ENCODE data around the gene ZNF678.

GRCh38 chr1:226682740-226683352 lies 56.2 kb downstream of the ITPKB start:
- PRO-cap = no peak
- RAMPAGE, long total RNA = no peak

- PRO-cap = no peak
- RAMPAGE, long total RNA = no peak
Observed at GRCh38 chr1:226712934-226714061, 25.8 kb downstream of the ITPKB start.

DNA sequence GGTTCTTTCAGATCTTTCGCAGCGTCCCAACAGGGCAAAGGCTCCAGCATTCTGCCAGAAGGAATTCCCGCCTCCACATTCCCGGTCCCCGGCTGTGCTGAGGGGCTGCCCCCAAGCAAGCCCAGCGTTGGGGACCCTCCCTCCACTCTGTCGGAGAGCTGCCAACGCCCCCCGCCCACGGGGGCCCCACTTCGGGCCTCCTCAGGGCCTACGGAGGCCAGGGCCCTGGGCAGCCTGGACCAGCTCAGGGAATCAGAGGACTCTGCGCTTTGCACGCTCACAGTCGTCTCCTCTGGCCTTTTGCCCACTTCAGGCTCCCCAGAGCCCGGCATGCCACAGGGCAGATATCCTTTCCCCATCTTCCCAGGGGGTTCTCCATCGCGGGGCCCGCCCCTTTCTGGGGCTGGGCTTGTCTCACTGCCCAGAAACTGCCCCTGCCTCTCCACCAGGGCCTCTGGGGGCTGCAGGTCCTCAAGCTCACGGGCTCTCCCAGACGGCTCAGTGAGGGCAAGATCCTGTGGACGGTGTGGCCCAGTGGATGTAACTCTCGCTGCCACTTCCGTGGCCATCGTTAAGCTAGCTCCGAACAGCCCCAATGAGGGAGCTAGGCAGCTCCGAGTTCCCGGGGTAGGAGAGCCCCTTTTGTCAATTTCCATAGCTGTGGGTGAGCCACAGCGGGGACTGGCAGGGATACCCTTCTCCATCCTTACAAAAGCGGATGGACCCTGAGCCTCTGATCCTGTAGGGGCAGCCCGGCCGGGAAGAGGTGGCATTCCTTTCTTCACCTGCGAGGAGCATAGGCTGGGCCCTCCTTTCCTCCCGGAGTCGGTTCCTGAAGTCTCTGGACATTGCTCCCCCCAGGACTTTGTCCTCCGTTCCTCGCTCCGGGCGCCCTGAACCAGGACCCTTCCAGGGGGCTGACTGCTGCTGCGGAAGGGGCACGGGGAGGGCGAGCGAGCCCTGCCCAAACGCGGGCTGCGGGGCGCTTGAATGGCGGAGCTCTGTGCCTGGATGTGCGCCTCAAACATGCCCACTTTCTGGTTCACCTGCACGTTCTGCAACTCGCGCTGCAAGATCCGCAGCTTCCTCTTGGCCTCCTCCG lies 2.7 kb downstream of the ITPKB start:
- PRO-cap = no peak
- RAMPAGE, long total RNA = no peak

GRCh38 chr1:226814649-226814998 lies 55.8 kb upstream of the PSEN2 start:
- PRO-cap = no peak
- RAMPAGE, long total RNA = no peak

- PRO-cap = no peak
- RAMPAGE, long total RNA = no peak
Observed at GRCh38 chr1:226828061-226828436, 42.4 kb upstream of the PSEN2 start.

DNA sequence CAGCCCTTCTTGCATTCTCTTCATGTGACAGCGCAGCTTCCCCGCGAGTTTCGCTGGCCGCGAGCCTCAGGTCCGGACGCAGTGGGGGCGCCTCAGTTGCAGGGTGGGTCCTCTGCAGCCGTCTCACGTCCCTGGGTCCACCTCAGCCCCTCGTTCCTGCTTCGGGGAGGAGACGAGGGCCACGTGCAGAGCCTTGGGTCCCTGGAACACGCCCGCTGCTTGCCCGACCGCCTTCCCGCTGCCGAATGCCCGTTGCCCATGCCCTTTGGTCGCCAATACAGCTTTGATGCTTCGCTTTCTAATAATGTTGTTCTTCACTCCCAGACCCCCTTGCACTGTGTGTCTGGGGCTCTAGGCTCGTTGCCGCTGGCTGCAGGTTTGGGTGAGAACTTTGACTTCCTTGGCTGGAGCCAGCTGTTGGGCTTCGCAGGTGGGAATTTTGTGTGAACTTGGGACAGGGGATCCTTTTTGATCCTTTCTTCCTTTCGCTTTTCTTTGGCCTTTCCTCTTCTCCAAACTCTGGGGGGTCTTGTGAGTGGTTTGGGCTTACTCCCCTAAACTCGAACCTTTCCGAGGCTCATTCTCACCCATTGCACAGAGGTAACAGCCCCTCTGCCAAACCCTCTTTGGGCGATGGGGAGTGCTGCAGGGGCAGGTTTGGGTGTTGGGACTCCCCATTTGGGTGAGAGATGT lies 530 bp downstream of the COQ8A start:
- PRO-cap = no peak
- RAMPAGE, long total RNA = no peak

- PRO-cap = no peak
- RAMPAGE, long total RNA = no peak
Observed at GRCh38 chr1:226973987-226974450, 33.9 kb downstream of the COQ8A start.

DNA sequence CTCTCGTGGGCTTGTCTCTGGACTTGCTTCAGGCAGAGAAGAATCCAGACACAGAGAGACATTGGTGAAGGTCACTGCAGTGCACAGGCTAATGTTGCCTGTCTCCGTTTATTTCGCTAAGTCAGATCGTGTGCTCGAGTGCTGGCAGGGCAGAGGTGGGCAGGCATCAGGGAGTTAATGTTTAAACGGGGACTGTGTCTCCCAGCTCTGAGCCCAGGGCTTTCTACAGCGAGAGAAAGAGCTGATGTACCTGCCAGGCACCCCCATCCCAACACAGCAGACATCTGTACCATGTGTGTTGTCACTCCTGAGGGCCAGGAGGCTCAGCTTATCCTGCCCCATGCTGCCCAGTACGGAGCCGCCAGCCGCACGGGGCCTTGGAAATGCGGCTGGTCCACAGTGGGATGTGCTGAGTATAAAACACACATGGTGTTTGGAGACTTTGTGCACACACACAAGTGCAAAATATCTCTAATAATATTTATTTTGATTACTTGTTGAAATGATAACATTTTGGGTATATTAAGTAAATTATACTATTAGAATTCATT lies 35.0 kb downstream of the COQ8A start:
- PRO-cap = no peak
- RAMPAGE, long total RNA = no peak

DNA sequence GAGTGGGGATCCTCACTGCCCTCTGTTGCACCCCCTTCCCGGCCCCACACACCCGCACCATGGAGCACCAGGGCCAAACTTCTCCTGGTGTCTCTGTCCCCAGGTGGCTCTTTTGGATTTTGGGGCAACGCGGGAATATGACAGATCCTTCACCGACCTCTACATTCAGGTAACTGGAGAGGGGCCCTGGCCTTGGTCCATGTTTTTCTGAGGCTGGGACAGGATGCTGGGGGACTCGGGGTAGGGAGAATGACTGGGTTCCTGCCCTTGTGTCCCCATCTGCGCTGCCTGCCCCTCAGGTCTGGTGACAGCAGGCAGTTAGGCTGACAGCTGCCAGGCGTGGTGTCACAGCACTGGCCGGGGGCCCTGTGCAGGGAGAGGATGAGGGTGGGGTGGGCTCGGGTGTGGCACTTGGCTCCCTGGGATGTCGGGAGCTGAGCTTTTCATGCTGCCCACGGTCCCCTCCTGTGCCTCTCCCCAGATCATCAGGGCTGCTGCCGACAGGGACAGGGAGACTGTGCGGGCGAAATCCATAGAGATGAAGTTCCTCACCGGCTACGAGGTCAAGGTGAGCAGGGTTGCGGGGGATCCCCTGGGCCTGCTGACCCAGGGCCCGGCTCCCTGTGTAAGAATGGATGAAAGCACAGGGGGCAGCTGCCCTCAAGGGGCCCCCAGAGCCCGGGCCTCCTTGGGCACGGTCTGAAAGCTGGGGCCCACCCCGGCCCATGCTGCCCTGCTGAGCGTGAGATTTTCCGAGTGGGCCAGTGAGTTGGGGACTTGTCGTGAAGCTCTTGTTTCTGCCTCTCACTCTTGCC lies 44.9 kb downstream of the COQ8A start:
- PRO-cap = no peak
- RAMPAGE, long total RNA = no peak

DNA sequence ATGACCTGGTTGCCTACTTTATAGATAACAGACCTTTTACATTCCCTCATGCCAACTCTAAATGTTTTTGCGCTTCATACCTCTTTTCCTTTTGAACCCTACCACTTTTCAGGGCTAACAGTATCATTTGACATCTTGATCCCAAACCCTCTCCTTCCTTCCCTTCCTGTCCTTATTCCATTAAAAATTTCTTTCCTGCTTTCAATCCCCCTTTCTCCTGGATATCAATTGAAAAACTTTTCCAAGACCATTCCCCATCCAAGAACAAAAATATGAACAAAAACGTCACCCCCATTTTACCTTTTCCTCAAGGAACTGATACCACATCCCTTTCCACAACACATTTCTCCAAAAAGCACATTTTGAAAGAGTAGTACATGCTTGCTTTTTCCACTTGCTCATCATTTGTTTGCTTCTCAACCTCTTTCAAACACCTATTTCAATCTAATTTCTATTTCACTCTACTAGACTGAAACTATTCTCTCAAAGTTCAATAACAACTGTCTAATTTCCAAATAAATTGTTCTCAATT lies 97.6 kb downstream of the CDC42BPA start:
- PRO-cap = no peak
- RAMPAGE, long total RNA = no peak

GRCh38 chr1:227563281-227564544 lies at the start of gene ZNF678:
ZNF678 (plus strand) TSS chr1:227563556.
- PRO-cap = no peak
- RAMPAGE, long total RNA = start-site peak on the plus strand at chr1:227563521-227563567, 120 and 533 reads in 2 replicates

DNA sequence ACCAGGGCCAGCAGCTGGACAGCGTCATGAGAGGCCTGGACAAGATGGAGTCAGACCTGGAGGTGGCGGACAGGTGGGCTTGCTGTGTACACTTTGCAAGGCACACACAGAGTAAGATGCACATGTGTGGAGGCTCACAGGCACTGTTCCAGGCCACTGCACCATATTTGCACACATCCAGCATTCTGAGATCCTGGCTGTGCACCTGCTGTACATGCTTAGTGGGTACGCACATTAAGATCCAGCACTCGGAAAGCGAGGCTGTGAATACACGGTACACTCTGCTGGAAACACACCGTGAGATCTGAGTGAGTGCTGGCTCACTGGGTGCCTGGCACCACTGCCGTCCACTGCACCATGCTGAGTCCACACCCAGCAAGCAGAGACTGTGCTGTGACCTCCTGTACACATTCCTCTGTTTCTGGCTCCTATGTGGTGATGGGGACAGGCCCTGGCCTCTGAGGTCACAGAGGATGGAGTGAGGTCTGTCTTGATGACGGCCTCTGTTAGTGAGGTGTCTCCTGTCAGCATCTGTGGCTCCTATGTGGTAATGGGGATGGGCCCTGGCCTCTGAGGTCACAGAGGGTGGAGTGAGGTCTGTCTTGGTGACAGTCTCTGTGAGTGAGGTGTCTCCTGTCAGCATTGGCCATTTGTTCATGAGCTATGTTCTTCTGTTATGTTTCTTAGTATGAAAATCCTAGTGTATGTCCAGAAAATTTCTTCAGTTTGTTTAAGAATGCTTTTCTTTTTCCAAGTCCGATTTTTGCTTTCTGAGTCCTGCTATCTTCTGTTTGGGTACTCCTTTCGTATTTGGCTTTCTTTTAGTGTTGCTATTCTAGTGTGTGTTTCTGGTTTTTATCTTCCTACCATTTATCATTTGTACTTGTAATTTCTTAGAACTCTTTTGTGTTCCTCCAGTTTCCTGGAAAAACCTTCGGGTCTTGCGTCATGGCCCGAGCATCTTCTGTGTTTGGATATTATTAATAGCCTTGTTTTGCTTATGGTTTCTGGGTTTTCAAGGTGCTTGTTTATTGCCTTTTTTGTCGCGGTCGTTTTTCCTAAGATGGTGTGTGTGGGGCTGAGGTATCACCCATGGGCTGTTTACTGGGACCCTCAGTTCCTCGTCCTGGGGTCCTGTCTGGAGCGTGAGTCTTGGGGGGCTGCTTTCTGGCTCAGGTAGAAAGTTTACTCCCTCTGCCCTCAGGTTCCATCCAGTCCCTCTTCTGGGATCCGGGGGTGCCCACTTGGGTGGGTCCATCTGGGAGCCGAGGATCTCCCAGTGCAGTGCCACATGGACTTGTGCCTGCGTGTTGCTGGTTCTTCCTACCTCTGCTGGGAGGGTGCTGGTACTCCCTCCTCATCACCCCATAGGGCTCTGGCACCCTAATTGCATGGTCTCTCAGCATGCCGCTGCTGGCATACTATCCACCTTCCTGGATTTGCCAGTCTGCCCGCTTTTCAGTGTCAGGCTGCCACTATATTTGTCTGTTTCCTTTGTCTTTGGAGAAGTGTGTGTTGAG lies 13.5 kb downstream of the SNAP47 start:
- PRO-cap = no peak
- RAMPAGE, long total RNA = no peak

GRCh38 chr1:227787801-227789076 lies 27.2 kb upstream of the PRSS38 start:
- PRO-cap = no peak
- RAMPAGE, long total RNA = no peak

DNA sequence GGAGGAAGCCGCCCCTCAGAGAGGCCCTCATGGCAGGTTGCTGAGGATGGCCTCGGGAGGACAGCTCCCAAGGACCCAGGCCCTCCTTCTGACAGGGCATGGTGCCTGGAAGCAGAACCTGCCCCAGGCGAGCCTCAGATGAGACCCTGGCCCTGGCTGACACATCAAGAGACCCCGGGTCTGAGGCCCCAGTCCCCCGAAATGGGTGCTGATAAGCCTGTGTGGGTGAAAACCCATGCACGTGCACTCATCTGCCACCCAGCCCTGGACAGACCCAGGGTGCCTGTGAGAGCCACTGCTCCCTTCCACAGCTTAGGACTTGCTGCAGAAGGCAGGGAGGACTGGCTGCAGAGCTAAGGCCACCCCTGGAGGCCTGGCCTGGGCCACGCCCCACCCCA lies 33.8 kb downstream of the WNT9A start:
- PRO-cap = no peak
- RAMPAGE, long total RNA = no peak

DNA sequence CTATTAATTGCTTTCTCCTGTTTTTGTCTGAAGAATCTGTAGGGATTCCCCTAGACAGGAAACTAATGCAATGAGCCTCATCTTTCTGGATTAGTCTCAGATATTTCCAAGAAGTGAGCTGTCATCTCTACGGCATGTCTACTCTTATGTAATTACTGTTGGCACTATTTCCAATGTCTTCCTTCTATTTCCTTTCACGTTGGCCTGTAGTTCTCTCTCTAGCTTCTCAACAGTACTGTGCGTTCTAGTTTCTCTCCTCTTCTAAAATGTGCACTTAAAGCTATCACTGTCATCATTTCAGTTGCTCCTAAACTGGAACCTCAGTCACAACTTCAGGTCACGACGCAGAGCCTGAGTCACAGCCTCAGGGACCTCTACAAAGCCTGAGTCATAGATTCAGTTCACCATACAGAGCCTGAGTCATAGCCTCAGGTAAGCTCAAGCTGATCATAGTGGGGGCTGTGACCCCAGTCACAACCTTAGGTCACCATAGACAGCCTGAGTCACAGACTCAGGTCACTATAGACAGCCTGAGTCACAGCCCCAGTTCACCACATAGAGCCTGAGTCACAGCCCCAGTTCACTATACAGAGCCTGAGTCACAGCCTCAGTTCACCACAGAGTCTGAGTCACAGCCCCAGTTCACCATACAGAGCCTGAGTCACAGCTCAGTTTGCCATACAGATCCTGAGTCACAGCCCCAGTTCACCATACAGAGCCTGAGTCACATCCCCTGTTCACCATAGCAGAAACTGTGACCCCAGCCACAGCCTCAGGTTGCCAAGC lies 13.1 kb downstream of the WNT9A start:
- PRO-cap = no peak
- RAMPAGE, long total RNA = no peak

- PRO-cap = no peak
- RAMPAGE, long total RNA = no peak
Observed at GRCh38 chr1:228001762-228002115, 5.1 kb upstream of the WNT3A start.

- PRO-cap = no peak
- RAMPAGE, long total RNA = no peak
Observed at GRCh38 chr1:228084195-228085014, 1.9 kb downstream of the ARF1 start.

- PRO-cap = no peak
- RAMPAGE, long total RNA = no peak
Observed at GRCh38 chr1:228085067-228086252, 3.0 kb downstream of the ARF1 start.

DNA sequence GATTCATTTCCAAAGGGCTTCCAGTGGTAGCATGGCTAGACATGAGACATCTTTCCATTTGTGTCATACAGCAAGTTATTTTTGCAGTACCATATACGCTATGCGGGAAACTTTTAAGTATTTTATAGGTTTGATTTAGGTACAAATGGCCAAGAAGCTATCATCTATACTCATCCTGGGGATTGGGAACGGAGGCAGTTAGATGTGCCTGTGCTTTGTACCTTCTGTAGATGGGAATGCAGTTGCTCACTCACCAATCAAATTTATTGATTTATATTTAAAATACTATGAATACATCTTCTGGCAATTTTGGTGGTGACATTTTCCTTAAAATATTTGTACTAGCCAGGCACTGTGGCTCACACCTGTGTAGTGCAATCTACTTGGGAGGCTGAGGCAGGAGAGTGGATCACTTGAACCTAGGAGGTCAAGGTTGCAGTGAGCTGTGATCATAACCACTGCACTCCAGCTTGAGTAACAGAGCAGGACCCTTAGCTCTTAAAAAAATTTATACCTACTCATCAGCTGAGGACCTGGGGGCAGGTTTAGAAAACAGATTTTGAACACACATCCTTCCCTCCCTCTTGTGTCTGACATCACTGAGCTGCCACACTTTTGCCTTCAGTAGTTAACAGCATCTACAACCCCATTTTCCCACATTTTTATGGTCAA lies 4.8 kb downstream of the ARF1 start:
- PRO-cap = no peak
- RAMPAGE, long total RNA = no peak

DNA sequence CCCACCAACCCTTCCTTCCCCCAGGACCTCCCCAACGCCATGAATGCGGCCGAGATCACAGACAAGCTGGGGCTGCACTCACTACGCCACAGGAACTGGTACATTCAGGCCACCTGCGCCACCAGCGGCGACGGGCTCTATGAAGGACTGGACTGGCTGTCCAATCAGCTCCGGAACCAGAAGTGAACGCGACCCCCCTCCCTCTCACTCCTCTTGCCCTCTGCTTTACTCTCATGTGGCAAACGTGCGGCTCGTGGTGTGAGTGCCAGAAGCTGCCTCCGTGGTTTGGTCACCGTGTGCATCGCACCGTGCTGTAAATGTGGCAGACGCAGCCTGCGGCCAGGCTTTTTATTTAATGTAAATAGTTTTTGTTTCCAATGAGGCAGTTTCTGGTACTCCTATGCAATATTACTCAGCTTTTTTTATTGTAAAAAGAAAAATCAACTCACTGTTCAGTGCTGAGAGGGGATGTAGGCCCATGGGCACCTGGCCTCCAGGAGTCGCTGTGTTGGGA lies 5.2 kb downstream of the C1orf35 start:
- PRO-cap = no peak
- RAMPAGE, long total RNA = no peak

Data from spinal cord (tissue), 3 donors.